HTERT-HM (cell line): ENCODE measurements around the genes CD164 and DDO.

GRCh38 chr6:109382011-109382697 is at the start of gene CD164:
TSS of gene CD164 (minus strand) at chr6:109382467.
- RRBS, result under 1% methylated on average over 24 of the region's 76 CpGs

GRCh38 chr6:109384347-109385057 is 2.2 kb upstream of the CD164 start:
- RRBS, result no CpG with 5 or more reads among the region's 9 CpGs

DNA sequence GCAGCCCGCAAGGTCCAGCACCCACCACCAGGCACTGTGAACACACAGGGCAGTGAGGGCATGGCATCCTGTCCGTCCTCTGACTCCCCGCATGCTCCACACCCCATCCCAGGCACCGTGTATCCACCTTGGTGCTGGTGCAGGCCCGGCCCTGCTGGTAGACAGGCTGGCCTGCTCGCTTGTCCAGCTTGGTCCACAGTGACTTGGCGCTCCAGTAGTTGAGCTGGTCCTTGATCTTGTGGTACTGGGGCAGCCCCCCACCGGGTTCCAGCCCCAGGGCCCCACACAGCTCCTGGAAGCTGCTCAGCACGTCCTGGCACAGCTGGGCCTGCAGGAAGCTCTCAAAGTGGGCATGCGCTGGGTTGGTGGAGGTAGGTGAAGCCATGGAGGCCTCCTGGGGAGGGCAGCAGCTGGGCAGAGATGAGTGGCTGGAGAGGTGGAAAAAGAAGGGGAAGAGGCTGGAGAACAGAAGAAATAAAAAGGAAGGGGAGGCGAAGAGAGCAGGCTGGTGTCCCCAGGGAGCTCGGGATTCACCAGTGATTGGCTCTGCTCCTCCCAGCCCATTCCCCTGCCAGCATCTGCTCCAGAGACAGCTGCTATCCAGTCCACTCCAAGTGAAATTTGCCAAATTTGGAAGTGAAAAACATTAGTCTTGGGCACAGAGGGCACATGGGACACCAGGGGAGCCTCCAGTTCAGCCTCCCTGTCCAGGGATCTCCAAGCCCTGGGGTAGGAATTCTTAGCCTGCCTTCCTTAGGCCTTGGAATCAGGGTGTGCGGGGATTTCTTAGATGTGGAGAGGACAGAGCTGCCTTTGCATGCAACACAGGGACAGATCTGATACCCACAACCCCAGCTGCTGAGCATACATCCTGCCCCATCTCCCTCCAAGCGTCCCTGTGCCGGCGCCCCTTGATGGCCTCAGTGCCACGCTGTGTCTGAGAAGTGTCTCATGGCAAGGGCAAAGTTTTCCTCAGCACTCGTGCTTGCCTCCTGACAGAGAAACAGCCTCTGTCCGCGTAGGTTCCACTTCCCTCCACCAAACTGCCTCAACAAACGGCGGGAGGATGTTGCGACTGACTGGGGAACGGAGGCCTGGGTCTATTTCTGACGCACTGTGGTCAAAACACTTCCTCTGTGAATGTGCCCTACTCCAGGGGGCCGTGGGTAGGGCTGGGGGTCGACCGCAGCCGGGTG is 1.4 kb downstream of the MICAL1 start:
- RRBS, result 0% methylated on average over 1 of the region's 29 CpGs

DNA sequence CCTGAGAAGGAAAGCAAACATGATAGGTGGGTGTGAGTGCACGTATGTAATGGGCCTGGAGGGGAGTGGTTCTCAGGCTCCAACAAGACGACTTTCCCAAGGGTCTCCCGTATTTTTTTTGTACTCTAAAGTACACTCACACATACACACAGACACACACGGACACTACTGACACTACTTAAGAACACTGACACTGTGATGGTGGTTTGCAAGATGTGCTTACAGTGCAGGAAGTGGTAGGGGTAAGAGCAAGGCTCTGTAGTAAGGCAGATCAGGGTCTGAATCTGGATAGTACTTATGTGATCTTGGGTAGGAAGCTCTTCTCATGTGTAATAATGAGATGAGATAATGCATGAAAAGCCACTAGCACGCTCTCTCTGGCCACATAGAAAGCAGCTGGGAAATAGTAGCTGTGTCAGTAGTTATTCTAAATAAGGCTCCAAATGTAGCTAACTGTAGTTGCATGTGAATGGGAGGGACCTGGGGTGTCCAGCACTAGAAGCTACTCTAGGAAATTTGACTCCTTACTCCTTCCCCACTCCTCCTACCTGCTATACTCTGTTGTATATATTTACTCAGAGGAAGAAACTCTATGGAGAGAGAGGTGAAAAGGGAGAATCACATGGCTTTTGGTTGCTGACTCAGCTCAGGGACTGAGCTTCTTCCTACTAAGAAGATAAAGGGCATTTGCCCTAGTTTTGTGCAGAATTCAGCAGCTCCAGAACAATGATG is 8.4 kb upstream of the ZBTB24 start:
- RRBS, result no CpG with 5 or more reads among the region's 5 CpGs

- RRBS, result no CpG with 5 or more reads among the region's 7 CpGs
Measured at GRCh38 chr6:109877623-109878277, 100.4 kb upstream of the GPR6 start.

DNA sequence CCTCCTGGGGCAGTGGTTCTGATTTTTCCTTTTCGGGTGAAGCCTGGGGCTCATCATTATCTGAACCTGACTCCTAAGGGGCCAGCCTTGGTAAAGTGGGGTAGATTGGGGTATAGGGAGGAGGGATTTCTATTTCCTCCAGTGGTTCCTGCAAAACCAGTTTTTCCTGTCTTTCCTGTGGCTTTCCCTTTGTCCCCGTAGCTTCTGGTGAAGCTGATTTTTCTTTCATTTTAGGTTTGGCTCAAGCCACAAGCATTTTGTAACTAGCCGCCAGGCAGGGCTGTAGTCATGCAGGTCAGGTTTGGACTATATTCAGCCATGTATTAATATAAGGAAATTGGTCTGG is 85.1 kb upstream of the GPR6 start:
- RRBS, result no CpG with 5 or more reads among the region's 3 CpGs

- RRBS, result 3% methylated on average over 3 of the region's 28 CpGs
Measured at GRCh38 chr6:110329053-110330364, 28.6 kb downstream of the METTL24 start.

DNA sequence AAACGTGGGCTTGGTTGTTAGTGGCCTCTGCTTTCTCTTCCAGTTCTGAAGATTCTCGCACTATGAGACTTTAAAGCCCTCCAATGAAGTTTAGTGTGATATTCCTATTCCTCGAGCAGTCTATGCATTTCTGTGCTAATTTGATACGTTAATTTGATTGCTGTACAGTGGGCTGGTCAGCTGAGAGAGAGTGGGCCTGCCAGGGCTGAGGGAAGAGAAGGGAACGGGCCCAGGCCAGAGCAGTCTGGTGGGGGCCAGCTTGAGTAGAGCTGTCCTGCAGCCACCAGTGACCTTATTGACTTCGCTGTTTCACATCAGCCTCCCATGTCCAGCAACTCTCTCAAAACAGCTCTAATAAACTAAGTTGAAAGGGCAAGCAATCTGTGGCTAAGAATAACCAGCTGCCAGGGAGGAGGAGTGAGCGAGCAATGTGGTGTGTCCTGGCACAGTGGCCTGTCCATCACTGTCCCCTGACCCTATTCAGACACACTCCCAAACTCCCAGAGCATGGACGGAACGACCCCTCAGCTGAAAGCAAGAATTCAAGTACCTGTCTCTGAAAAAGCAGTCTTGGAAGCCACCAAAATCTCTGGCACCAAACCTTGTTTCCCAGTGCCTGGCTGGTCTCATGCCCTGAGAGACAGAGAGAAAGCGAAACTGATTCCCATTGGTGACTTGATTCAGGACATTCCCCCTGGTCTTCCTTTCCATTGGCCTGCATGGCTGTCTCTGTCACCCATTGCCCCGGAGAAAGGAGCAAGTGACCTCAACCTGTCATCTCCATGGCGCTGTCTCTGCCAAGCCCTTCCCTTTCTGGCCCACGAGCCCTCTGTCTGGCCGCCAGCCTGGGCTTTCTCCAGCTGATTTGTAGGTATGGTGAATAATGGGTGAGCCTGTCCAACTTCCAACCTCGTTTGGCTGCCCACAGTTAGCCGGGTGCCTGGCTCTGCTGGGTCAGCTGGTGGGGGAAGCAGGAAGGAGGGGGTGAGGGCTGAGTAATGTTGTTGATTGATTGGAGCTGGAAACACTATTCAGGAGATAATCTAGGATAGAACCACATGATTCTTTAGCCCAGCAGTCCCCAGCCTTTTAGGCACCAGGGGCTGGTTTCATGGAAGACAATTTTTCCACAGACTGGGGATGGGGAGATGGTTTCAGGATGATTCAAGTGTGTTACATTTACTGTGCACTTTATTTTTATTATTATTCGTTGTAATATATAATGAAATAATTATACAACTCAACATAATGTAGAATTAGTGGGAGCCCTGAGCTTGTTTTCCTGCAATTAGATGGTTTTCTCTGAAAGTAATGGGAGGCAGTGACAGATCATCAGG is at the start of gene DDO:
DDO (minus strand) TSS at position 659 of the 1,337 bp plus-strand sequence.
- RRBS, result no CpG with 5 or more reads among the region's 17 CpGs

GRCh38 chr6:110516953-110517229 is 40.5 kb upstream of the SLC22A16 start:
- RRBS, result no CpG with 5 or more reads among the region's 1 CpG

DNA sequence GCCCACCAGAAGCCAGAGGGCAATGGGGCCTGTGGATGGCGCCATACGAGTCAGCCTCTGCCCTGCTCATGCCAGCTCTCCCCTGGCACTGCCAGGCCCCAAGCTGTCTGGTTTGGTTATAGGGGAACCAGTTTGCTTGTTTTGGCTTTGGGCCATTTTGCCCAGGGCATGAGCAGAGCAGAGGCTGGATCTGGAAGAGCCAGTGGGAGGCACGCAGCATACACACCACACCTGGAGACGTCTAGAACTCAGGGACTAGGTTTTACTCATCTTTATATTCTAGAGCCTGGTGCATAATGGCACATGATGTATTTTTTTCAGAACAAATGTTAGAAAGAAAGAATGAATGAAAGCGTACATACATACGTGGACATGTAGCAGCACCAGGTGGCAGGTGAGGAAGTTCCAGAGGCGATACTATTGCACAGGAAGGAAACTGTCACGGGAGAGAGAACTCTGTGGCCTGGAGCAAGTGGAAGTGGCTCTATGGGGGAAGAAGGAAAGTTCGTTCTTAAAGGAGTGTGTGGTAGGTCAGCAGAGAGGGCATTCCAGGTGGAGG is 66.8 kb upstream of the SLC22A16 start:
- RRBS, result no CpG with 5 or more reads among the region's 9 CpGs

GRCh38 chr6:110814161-110814280 is 1.2 kb downstream of the CDK19 start:
- RRBS, result no CpG with 5 or more reads among the region's 2 CpGs

DNA sequence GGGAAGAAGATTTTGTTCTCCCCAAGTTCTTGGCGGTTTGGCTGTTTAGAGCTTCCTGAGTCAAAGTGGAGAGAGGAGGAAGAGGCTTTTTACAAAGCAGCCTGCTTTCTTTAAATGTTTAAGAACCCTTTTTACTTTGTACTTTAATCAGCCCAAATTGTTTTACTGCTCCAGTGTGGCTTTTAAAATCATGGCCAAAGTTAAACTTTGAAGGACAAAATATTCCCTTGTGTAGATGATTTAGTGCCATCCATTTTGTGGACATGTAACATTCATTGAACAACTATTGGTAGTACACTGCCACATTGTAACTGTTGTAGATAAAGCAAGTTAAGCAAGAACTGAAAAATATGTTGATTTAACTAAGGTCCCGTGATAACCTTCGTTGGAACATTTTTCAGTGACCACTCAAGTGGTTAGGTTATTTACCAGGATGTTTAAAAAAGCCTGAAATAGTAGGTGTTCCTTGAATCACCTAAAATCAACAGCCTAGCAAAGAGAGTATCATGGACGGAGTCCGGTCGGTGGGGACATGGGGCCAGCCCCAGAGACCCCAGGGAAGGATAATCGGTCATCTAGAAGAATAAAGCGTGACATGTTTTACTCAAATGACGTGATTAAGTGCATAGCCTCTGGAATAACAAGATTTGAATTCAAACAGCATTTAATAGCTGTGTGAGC is 2.5 kb downstream of the AMD1 start:
- RRBS, result no CpG with 5 or more reads among the region's 9 CpGs

DNA sequence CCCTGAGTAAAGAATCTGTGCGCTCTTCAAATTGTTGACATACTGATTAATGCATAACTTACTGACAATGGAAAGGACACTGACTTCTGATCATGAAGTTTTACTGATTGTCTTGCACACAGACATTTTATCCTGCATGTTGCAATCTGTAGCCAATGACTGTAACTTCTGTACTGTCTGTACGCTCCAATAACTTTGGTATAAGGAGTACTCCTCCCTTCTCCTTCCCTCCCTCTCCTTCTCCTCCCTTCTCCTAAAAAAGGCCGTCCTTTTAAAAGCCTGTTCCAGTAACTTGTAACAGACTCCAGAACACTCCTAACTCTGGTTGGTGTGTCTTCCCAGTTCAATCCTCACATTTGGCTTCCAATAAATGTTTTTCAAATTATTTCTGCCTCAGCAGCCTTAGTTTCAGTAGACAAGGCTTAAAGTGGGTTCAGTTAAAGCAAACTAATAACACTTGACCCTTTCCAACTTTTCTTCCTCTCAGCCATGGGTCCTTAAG is 6.0 kb upstream of the GTF3C6 start:
- RRBS, result no CpG with 5 or more reads among the region's 3 CpGs

- RRBS, result no CpG with 5 or more reads among the region's 3 CpGs
Measured at GRCh38 chr6:111109960-111110630, 22.8 kb downstream of the SLC16A10 start.

GRCh38 chr6:111345590-111345935 is 86.4 kb downstream of the MFSD4B start:
- RRBS, result no CpG with 5 or more reads among the region's 2 CpGs

GRCh38 chr6:111417173-111417694 is 65.8 kb downstream of the REV3L start:
- RRBS, result no CpG with 5 or more reads among the region's 2 CpGs

GRCh38 chr6:111478564-111479416 is 4.2 kb downstream of the REV3L start:
- RRBS, result no CpG with 5 or more reads among the region's 2 CpGs

- RRBS, result no CpG with 5 or more reads among the region's 10 CpGs
Measured at GRCh38 chr6:111615044-111615582, 9.4 kb upstream of the TRAF3IP2 start.

DNA sequence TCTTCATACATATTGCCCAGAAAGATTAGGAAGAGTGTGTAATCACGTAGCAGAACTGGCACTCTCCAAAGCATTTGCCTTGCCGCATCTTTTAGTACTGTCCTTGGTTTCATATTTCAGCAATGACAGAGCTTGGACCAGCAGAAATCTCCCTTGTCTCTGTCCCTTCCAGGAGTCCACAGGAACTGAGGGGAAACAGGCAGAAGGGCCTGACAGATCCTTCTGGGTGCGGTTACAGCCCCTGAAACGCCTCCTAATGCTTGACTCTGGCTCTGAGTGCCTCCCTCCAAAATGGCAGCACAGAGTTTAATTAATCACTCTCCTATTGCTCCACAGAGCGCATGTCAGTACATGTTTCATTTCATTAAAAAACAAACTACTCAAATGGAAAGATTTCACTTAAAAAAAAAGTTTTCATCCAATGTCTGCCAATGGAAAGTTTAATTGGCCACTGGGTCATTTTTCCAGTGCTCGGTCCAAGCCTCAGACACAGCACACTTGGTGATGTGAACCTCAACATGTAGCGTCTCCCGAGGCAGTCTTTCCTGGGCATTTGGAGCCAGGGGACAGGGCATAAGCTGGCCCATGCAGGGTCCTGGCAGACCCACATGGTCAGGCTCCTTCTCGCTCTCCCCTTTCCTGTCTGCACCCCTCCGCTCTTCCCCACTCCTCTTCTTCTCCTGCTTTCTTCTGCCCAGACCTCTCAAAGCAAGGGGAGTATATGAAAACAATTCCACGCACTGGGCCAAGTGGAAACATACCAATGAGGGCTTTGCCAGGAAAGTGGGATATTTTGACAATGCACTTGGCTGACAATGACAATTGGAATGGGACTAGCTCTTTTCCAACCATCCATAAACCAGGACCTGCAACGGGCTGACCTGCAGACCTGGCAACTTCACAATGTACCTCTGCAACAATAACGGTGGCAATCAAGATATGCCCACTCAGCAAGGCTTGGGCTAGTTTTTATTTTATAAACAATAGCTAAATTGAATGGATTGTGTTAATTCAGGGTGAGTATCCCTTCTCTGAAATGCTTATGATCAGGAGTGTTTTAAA is 58.7 kb upstream of the TRAF3IP2 start:
- RRBS, result no CpG with 5 or more reads among the region's 13 CpGs

DNA sequence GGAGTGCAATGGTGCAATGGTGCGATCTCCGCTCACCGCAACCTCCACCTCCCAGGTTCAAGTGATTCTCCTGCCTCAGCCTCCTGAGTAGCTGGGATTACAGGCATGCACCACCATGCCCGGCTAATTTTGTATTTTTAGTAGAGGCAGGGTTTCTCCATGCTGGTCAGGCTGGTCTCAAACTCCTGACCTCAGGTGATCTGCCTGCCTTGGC is 92.4 kb upstream of the TRAF3IP2 start:
- RRBS, result no CpG with 5 or more reads among the region's 4 CpGs